Skeletal muscle cell (primary cell): ENCODE measurements around a stretch of chr2.

DNA sequence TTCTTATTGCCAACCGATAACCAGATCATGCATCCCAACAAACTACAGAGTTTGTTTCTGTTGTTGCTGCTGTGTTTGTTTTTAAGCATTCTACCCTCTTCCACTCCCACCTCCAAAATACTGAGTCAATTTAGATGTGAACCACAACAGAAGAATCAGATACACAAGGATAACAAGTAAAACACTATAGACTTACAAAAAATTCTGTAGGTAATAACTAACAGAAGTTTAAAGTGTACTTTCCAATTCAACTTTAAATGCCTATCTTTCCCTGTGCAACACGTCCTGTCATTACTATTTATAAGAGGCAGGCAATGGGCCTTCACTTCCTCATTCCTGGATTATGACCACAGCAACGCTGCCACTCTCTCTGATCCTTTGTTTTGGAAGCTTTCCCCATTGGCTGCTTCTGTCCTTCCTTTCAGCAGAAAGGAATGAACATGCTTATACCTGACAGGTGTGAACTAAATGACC lies 152.0 kb downstream of the SRBD1 start:
- RRBS, result no CpG with 5 or more reads among the region's 3 CpGs

DNA sequence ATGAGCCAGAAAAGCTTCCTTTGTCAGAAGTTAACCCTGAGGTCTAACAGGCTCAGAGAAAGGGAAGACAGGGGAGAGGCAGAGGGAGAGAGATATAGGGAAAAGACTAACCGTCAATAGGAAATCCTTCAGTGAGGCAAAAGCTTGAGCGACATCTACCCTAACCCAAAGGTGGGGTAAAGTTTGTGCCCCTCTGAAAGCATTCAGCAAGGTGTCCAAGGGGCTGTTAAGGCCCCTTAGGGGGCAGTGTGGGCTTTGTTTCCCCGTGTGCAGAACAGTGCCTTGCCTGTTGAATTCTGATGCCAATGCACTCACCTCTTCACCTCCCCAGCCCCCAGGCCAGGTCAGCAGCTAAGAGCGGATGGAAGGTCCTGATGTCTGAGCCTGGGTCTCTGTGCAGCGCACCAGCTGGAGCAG lies 12.0 kb upstream of the PRKCE start:
- RRBS, result no CpG with 5 or more reads among the region's 5 CpGs

GRCh38 chr2:45643484-45644109 lies 7.9 kb upstream of the PRKCE start:
- RRBS, result 0% methylated on average over 2 of the region's 43 CpGs

DNA sequence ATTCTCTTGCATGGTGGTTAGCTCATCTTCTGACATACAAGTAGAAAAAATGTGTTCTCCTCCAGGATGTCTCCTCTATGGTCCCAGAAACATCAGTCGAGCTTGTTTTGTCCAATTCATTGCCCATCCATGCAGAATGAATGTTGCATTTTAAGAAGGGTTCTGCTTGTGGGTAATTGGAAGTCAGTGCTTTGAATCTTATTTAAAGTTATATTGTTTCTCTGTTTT lies 1.4 kb downstream of the PRKCE start:
- RRBS, result no CpG with 5 or more reads among the region's 1 CpG

DNA sequence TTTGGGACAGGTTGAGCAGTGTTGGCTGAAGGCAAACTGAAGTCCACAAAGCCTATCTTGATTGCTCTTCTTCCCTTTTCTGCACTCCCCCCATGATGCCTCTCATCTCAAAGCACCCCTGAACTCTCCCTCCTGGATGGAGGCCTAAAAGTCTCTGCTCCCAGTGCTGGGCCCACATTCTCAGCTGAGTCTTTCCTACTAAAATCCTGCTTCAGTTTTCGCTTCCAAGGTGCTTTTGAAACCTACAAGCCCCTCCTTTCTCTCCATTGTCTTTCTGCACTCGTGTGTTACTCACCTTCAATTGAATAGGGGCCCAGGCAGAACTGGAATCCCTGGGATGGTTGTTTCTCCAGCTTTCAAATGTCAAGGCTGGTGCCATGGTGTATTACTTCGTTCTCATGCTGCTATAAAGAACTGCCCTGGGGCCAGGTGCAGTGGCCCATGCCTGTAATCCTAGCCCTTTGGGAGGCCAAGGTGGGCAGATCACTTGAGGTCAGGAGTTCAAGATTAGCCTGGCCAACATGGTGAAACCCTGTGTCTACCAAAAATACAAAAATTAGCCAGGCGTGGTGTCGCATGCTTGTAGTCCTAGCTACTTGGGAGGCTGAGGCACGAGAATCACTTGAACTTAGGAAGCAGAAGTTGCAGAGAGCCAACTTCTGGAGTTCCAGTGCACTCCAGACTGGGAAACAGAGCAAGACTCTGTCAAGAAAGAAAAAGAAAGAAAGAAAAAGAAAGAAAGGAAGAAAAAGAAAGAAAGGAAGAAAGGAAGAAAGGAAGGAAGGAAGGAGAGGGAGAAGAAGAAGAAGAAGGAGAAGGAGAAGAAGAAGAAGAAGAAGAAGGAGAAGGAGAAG lies 64.6 kb downstream of the PRKCE start:
- RRBS, result no CpG with 5 or more reads among the region's 6 CpGs

- RRBS, result no CpG with 5 or more reads among the region's 6 CpGs
These were observed 258.1 kb downstream of the PRKCE start for GRCh38 chr2:45909374-45910176.

- RRBS, result no CpG with 5 or more reads among the region's 7 CpGs
These were observed 268.1 kb downstream of the PRKCE start for GRCh38 chr2:45919382-45920144.

- RRBS, result no CpG with 5 or more reads among the region's 7 CpGs
These were observed 272.2 kb upstream of the EPAS1 start for GRCh38 chr2:46024998-46025424.

DNA sequence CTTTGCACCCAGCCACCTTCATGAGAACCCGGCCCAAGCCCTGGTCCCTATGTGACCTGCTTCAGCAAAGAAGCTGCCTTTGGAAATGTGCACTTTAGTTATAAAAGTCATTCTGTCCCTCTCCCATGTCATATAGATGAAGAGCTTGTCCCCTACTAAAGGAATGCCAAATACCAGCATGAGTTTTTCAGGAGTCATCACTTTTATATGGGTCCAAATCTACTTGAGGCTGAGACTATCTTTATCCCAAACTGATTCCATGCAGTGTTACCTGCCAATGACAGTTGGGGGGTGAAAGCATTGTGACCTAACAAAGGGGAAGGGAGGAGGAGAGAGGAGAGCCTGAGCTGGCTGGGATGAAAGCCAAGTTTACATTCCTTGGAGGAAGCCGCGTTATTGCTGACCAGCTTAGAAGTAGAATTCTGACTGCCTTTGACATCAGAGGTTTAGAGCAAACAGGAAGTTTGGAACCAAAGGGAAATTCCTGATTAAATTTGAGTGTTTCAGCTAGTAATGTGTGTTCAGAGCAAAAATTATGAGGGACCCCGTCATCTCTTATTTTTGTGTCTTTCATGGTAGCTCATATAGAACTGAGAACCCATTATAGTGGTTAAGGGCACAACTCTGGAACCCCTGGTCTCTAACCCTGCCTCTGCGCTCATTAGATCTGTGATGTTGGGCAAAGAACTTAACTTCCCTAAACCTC lies 199.5 kb upstream of the EPAS1 start:
- RRBS, result no CpG with 5 or more reads among the region's 5 CpGs

GRCh38 chr2:46239677-46240234 lies 57.5 kb upstream of the EPAS1 start:
- RRBS, result no CpG with 5 or more reads among the region's 5 CpGs

DNA sequence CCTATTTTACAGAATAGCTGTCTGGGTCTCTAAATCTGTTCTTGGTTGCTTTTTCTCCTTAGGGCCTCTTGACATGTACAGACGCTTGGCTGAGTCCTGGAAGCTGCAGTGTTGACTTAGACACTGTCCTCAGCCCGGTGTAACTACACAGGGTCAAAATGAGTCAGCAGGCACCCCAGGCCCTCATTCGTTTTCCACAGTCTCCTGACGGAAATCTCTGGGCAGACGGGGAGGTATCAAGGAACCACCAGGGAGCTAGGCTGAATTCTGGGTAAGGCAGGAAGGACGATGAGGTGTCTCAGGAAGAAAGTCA lies 24.0 kb upstream of the EPAS1 start:
- RRBS, result no CpG with 5 or more reads among the region's 6 CpGs

DNA sequence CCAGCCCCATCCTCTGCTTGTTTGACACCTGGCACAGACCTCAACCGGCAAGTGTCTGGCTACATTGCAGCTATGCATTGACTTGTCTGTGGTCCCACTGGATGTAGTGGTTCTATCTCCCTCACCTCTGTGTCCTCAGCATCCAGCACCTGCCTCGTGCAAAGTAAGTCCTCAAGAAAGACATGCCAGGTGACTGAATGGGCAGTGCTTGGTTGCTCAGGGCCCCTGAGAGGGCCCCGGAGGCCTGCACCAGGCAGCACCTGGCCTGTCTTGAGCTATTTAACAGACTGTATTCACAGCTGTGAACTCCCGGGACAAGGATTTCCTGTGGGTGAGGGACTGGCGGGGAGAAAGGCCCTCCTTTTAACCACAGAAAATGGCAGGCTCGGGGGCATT lies 19.9 kb upstream of the EPAS1 start:
- RRBS, result 42% methylated on average over 2 of the region's 6 CpGs

DNA sequence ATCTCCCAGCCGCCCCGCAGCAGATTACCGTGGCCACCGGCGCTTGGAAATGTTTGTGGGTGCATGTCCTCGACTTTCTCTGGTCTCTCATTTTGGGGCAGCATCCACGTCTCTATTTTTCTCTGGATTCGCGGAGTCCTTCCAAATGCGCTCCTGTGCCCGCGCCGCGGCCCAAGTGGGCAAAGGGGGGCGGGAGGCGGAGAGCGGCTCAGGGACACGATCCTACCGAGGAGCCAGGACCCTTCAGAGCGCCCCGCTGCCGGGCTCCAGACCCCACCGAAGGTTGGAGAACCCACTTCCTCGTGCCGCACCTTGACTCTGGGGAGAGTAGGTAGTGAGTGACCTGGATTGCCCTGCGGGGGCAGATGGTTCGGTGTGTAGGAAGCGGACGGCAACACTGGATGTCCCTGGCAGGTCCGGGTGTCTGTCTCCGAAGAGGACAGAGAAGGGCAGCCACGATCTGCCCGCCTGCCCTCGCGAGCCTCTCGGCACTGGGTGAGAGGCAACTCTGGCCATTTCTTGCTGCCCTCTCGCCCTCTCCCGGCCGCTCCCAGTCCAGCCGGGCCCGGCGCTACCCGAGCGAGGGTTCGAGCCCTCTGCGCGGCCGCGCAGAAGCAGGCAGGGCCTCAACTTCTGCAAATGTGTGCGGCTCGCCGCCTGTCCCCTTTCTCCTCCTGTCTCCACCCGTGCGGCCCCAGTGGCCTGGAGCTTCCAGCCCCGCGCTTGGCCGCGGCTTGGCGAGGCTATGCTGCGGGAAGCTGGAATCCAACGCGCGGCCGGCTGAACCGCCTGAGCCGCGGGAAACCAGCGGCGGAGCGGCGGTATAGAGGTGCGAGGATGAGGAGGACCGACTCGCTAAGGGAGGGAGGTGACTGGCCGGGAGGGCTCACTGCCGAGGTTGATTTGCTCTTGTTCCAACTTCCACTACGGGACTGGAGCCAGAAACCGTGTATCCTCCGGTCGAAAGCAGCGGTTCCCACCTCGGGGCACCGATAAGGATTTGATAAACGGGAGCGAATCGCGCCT lies 1.3 kb downstream of the EPAS1 start:
- RRBS, result 3% methylated on average over 13 of the region's 87 CpGs

GRCh38 chr2:46329652-46330184 lies 32.5 kb downstream of the EPAS1 start:
- RRBS, result no CpG with 5 or more reads among the region's 6 CpGs

DNA sequence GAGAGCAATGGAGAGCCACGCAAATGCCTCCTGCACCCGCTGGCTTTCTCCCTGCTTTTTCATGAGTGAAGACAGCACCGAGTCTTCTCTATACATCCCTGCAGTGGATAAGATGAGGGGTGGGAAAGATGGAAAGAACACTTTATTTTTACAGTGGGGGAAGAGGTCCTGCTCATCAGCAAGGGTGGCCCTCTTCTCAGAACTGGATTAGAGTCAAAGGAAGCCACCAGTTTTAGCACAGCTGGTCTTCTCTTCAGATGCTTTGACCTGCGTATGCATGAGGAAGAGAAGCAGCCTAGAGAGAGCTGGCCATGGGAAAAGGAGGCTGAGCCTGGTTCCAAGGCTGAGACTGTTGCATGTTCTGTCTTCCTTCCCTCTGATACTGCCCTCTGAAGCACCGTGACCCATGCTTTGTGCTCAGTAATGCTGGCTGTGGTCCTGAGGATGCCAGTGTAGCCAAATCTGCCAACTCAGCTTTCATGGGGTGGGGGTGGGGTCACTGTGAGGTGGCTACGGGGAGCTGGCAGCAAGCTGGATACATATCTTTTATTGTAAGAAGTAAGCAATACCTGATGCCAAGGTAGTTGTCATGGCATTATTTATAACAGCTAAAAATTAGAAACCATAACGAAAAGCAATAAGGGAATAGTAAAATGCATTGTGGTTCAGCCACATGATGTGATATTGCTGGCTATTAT lies 41.4 kb downstream of the EPAS1 start:
- RRBS, result no CpG with 5 or more reads among the region's 7 CpGs

DNA sequence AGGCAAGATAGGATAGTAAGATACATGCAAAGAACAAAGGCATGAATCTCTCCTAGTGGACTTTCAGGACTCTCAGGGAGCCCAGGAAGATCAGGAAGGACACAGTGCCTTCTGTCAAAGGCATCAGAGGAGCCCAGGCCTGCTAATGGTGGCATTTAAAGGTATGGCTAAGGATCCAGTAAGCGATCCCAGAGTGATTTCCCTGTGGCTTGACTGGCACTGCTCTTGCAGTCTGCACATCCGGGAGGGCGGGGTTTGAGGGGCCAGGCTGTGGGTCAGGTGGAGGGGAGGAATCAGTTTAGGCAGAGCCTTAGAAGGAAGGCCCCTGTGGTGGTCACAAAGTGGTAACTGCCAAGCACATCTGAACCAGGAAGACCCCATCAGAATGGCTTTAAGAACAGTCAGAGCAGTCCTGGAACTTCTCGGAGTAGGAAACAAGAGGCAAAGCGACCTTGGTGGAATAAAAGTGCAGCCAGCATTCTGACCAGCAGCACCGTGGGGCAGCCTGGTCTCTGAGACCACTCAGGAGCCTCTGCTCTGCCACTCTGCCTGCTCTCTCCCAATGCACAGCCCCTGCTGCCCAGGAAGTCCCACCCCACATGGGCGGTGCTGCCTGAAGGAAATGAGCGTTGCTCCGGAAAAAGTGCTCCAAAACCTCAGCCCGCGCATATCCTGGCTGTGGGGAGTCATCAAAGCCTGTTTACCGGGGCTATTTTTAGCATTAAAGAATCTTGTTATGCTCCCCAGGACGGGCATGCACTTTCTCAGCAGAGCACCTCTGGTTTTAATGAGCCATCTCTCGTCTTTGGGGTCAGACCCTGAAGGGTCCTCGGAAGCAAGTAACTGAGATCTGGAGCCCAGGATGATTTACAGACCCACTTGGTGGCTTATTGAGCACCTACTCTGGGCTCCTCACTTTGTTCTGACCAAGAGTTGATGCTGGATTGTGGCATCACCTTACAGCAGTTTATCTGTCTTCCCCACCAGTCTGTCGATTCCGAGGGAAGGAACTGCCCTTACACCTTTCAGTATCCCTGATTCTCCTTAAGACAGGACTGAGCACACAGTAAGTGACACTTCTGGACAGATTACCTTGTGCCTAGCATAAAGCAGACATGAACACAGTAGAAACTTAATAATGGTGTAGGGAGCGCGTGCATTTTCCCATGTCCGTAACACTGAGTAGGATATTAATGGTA lies 54.5 kb downstream of the EPAS1 start:
- RRBS, result 79% methylated on average over 4 of the region's 20 CpGs

GRCh38 chr2:46367290-46368476 lies 70.5 kb downstream of the EPAS1 start:
- RRBS, result no CpG with 5 or more reads among the region's 14 CpGs

DNA sequence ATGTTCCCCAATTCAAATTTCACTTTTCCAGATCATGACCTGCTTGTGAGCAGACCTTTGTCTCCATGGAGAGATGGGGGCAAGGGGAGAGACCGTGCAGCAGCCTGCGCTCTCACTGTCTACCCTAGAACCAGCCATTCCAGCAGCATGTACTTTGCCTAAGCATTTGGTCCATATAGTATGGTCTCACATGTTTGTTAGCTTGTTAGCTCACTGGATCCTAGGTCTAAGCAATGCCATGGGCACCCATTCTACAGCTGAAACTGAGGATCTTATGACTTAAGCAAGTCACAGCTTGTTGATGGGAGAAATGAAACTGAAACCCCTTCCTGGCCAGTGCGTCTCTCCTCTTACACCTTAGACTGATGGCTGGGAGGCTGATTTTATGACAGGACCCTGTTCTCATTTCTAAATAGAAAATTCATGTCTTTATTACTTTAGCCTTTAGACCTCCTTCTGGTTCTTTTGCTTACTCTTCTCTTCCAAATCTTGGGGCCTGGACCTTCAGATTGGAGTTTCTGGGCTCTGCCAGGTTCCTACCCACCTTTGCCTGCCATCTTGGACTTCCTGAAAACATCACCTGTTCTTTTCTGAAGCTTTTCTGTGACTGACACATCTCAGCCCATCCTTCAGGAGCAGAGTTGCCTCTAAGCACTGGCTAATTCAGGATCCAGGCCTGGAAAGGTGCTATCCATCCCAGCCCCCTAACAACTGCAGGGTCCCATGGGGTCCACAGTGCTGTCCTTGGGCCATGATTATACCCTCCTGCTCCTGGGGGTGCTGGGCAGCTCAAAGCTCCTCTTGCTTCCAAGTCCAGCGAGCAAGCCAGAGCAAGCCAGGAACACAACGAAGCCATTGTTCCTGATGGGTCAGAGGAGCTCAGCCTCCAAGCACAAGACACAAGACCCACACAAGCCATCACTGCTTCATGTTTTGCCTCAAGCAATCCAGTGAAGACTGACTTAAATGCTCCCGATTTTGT lies 90.3 kb downstream of the EPAS1 start:
- RRBS, result no CpG with 5 or more reads among the region's 6 CpGs

DNA sequence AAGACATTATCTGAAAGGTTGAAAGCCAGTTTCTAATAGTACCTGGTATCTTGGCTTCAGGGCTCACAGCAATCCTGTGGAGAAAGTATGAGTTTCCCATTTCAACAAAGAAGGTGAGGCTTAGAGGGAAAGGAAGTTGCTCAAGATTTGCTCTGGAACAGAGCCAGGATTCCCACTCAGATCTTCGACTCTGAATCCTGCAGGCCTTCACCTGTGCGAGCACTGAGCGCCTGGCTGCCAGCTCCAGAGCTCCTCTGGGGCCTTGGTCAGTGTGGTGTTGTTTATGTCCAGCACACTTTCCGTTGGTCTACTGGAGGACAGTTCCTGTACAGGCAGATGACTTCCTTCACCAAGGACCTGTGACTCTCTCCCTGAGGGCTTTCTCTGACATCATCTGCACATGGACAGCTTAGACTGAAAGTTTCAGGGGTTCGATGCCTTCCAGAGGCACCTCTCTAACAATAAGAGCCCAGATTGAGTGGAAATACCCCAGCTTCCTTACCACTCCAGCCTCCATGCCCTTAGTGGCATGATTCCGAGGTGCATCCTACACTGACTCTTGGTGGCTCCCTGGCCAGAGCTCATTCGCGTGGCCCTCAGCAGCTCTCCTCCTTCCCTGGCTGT lies 80.6 kb downstream of the SOCS5 start:
- RRBS, result no CpG with 5 or more reads among the region's 8 CpGs

DNA sequence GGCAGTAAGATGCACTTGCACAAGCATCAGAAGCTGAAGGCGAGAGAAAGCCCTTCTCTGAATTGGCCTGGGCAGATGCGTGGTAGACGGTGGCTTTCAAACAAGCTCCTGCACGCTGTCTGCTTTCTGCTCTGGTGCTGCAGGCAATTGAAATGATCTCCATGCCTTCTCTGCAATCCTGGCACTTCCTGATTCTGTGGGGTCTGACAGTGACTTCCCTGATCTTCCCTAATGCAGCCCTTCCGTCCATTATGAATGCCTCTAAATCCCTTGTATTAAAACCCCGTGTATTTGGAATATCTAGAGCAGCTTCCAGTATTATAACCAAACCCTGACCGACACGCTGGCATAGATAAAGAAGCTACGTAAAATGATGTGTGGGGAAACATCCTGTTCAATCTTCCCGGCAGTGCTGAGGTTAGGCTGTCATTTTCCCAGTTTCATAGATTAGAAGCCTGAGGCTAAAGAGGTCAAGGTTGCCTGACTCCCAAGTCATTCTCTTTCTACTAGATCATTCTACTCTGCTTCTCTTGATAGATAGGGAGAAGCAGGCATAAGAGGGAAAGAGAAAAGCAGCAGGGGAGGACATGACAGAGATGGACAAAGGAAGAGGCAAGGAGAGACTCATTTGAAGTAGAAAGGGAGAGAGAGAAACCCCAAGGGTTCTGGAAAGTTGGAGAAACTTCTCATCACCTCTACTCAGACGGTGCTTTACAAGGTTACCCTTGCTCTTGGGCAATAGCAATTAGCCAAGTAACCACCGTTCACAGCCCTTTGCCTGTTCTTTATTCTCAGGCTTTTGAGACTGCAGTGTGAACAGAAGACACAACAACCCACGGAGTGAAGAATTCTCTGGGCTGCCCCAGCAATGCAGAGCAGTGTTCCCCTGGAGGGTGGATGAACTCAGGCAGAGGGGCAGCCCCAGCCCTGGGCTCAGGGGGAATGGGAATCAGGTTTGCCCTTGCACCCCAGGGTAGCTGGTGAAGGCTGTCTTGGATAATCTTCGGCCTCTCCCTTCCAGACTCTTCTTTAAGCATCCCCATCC lies 69.4 kb downstream of the MCFD2 start:
- RRBS, result no CpG with 5 or more reads among the region's 14 CpGs